ENCODE measurements around a stretch of chr5.

GRCh38 chr5:163502943-163503736 is 2.3 kb upstream of the MAT2B start:
- PRO-cap = bidirectional peak, plus-strand start at chr5:163503314, minus-strand start at chr5:163503323
CAGE:
- cytosol, long polyA minus RNA = start-site peak on the plus strand at chr5:163503270-163503332, 2,215 reads
- cytosol, long polyA plus RNA = start-site peak on the plus strand at chr5:163503130-163503352, 1,840 and 1,790 reads in 2 replicates
- long polyA plus RNA = start-site peak on the plus strand at chr5:163503232-163503345, 1,191 and 1,823 reads in 2 replicates
- nucleus, long polyA minus RNA = start-site peak on the plus strand at chr5:163503206-163503332, 338 reads
- nucleus, long polyA plus RNA = start-site peak on the plus strand at chr5:163503253-163503352, 511 and 656 reads in 2 replicates

- PRO-cap = no peak
CAGE:
- cytosol, long polyA minus RNA = no peak
- cytosol, long polyA plus RNA = no peak
- long polyA plus RNA = no peak
- nucleus, long polyA minus RNA = no peak
- nucleus, long polyA plus RNA = no peak
Measured at GRCh38 chr5:168277478-168277959, 13.9 kb upstream of the WWC1 start.

DNA sequence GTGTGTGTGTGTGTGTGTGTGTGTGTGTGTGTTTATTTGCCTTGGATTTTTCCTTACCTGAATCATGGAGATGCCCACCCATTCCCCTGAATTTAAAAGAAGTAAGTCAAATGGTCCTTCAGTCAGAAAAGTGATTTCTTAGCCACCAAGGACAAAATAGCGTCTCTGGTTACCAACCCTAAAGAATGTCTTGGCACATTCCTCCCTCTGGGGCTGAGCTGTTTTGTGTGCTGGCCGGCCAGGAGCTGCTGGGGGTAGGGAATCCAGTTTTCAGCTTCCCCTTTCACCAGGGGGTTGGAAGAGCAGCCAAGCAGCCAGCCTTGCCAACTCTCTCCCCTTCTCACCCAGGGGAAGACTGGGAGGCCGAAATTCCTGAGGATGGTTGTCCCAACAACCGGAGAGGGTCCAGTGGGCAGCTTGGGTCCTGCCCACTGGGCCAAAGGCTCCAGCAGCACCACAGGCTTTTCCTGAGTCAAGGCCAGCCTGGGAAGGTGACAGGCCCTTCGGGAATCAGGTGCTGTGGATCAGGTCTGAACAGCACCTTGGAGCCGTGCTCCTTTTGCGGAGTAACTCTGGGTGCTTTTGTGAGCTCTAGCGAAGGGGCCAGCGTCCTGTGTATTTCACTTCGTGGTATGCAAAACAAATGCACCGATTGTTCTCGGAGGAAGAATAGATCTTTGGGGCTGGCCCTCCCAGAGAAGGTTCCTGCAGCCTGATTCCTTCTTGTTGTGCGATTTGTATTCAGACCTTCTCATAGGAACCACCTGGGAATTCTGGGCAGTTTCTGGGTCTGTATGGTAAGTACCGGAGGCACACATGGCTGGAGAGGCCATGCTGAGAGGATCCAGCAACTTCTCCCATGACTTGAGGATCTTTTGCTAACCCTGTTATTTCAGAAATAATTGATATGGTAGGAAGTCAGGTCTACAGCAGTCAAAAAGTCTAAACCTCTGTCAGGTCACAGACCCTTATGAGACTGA is 4.3 kb downstream of the WWC1 start:
- PRO-cap = no peak
CAGE:
- cytosol, long polyA minus RNA = no peak
- cytosol, long polyA plus RNA = no peak
- long polyA plus RNA = no peak
- nucleus, long polyA minus RNA = no peak
- nucleus, long polyA plus RNA = no peak

DNA sequence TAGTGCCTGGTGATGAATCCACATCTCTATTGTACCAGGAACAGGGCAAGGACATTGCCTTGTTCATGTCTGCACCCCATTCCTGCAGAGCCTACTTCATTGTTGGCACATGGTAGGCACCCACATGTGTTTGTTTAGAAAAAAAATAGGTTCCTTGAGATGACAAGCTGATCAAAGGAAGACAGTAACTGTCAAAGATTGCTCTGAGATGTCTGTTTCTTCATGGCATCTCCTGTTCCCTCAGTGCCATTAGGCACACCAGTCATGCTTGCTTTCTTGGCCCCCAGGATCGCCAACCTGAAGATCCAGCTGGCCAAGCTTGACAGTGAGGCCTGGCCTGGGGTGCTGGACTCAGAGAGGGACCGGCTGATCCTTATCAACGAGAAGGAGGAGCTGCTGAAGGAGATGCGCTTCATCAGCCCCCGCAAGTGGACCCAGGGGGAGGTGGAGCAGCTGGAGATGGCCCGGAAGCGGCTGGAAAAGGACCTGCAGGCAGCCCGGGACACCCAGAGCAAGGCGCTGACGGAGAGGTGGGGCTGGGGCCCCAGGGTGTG is 72.1 kb upstream of the RARS1 start:
- PRO-cap = no peak
CAGE:
- cytosol, long polyA minus RNA = no peak
- cytosol, long polyA plus RNA = no peak
- long polyA plus RNA = no peak
- nucleus, long polyA minus RNA = no peak
- nucleus, long polyA plus RNA = no peak

DNA sequence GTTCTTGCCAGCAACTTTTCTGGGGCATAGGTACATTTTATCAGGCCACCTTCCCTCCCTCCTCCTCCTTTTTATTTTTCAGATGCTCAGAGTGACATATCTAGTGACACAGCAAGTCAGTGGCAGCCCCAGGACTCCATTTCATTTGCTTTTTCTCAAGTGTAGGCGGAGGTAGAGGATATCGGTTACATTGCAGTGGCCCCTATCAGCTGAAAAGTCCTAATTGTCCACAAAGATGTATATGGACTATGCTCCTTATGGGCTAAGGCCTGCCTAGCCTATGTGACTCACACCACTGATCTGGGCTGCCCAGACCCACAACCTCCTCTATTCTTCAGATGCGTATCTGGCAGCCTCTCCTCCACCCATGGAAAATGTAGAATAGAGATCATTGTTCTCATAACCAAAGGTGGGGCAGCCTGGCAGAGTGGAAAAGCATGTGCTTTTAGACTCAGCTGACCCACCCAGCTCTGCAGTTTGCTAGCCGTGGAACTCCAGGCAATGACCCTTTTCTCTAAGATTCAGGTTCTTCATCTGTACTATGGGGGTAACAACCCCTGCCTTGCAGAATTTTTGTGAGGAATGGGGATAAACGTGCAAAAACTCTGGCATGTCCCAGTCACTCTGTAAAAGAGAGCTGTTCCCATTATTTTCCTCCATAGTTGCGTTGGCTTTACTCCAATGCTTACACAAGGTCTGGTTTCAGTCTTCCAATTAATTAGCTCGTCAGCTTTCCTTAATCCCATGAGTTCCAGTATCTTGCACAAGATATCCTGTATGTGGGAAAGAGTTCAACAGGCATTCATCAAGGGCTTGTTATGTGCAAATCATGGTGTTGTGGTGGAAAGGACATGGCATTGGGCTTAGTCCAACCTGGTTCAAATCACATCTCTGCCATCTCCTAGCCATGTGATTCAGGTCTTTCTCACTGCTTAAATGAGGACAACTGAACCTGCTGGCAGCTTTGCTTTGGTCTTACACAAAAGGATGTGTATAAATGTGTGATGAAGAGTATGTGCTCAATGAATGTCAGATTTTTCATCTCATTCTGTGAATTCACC is 77.2 kb upstream of the PANK3 start:
- PRO-cap = no peak
CAGE:
- cytosol, long polyA minus RNA = no peak
- cytosol, long polyA plus RNA = no peak
- long polyA plus RNA = no peak
- nucleus, long polyA minus RNA = no peak
- nucleus, long polyA plus RNA = no peak

- PRO-cap = no peak
CAGE:
- cytosol, long polyA minus RNA = no peak
- cytosol, long polyA plus RNA = no peak
- long polyA plus RNA = no peak
- nucleus, long polyA minus RNA = no peak
- nucleus, long polyA plus RNA = no peak
Measured at GRCh38 chr5:168734663-168735040, 155.5 kb upstream of the PANK3 start.

DNA sequence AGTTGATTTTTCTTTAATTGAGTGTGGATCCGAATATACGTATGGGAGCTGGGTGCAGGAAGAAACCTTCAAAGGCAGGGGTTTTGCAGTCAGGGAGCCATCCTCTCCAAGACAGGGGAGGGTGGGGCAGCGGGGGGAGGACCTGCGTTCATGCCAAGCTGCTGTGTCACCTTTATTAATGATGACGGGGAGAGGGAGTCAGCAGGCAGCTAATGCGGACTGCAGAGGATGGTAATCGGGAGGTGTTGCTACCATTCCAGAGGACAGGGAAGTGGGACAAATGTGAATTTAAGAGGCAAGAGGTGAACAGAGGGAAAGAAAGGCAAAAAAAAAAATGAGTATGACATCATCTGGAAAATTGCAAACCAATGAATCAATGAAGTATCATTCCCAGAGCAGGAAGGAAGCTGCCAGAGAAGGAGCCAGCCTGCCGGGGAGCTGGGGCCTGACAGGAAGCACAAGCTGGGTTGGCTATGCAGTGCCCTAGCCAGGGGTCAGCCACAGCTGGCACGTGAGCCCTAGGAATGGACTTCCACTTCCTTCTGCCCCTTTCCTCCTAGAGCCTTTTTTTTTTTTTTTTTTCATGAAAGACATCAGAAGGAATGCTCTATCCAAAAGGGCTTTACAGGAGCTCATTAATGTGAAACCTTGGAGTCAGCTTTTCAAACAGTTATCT is 9.3 kb downstream of the INSYN2B start:
- PRO-cap = bidirectional peak, plus-strand start at position 178 of the sequence, minus-strand start at position 70 of the sequence; bidirectional peak, plus-strand start at position 425 of the sequence, minus-strand start at position 278 of the sequence
CAGE:
- cytosol, long polyA minus RNA = no peak
- cytosol, long polyA plus RNA = no peak
- long polyA plus RNA = no peak
- nucleus, long polyA minus RNA = no peak
- nucleus, long polyA plus RNA = no peak

DNA sequence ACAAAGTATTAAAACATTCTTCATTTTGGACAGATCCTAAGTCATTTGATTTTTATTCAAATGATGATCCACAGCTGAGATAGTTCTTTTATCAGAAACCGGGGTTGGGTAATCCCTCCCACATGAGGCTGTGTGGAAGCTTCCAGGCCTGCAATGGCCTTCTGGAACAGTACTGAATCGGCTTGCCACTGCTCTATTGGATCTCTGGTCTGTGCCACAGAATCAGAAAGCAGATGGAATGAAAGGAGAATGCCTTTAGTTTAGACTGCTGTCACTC is 6.1 kb upstream of the C5orf58 start:
- PRO-cap = no peak
CAGE:
- cytosol, long polyA minus RNA = no peak
- cytosol, long polyA plus RNA = no peak
- long polyA plus RNA = no peak
- nucleus, long polyA minus RNA = no peak
- nucleus, long polyA plus RNA = no peak

DNA sequence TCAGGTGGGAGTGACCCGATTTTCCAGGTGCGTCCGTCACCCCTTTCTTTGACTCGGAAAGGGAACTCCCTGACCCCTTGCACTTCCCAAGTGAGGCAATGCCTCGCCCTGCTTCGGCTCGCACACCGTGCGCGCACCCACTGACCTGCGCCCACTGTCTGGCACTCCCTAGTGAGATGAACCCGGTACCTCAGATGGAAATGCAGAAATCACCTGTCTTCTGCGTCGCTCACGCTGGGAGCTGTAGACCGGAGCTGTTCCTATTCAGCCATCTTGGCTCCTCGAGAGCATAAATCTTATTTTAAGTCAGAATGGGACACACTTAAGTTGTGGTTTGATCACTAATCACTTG is 12.7 kb downstream of the C5orf58 start:
- PRO-cap = no peak
CAGE:
- cytosol, long polyA minus RNA = no peak
- cytosol, long polyA plus RNA = no peak
- long polyA plus RNA = no peak
- nucleus, long polyA minus RNA = no peak
- nucleus, long polyA plus RNA = no peak

- PRO-cap = no peak
CAGE:
- cytosol, long polyA minus RNA = no peak
- cytosol, long polyA plus RNA = no peak
- long polyA plus RNA = no peak
- nucleus, long polyA minus RNA = no peak
- nucleus, long polyA plus RNA = no peak
Measured at GRCh38 chr5:170287561-170288269, 9.9 kb downstream of the LCP2 start.

DNA sequence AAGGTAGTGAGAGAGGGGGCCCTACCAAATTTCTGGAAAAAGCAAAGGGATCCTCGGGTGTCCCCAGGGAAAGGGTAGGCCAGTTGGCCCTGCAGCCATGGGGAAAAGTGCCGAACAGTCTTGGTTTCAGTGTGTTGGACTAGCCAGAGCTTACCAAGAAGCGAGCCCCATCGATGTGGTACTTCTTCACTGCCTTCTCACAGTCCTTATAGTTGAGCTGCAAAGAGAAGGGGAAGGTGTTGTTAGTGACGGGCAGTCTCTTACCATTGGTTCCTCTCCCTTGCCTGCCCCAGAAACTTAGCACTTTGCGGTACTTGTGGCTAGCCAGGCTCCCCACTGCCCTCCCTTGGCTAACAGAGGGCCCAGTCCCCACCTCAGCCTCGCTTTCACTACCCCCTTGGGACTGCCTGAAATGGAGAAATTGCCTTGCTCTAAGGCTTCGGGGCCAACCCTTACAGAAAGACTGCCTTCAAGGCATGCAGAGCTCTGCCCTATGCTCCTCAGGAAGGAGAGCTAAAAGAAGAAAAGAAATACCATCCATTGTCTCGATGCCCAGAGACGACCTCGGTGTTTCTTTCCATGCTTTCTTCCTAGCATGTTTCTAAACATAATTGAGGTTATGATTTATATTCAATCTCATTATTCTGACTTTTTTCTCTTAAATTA is 4.3 kb downstream of the LCP2 start:
- PRO-cap = no peak
CAGE:
- cytosol, long polyA minus RNA = no peak
- cytosol, long polyA plus RNA = no peak
- long polyA plus RNA = no peak
- nucleus, long polyA minus RNA = no peak
- nucleus, long polyA plus RNA = no peak

- PRO-cap = no peak
CAGE:
- cytosol, long polyA minus RNA = no peak
- cytosol, long polyA plus RNA = no peak
- long polyA plus RNA = no peak
- nucleus, long polyA minus RNA = no peak
- nucleus, long polyA plus RNA = no peak
Measured at GRCh38 chr5:170387778-170388407, 1.3 kb downstream of the KCNMB1 start.

DNA sequence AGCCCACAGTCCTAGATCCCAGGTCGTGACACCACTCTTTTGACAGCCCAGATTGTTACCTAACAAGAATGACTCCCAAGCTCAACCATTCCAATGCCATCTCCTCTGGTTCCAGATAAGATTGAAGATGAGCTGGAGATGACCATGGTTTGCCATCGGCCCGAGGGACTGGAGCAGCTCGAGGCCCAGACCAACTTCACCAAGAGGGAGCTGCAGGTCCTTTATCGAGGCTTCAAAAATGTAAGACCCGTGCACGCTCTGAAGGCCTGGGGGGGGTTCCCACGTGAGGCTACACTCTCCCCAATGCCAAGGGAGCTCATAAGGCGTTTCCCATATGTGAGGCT is 64.9 kb upstream of the GABRP start:
- PRO-cap = no peak
CAGE:
- cytosol, long polyA minus RNA = no peak
- cytosol, long polyA plus RNA = no peak
- long polyA plus RNA = no peak
- nucleus, long polyA minus RNA = no peak
- nucleus, long polyA plus RNA = no peak

DNA sequence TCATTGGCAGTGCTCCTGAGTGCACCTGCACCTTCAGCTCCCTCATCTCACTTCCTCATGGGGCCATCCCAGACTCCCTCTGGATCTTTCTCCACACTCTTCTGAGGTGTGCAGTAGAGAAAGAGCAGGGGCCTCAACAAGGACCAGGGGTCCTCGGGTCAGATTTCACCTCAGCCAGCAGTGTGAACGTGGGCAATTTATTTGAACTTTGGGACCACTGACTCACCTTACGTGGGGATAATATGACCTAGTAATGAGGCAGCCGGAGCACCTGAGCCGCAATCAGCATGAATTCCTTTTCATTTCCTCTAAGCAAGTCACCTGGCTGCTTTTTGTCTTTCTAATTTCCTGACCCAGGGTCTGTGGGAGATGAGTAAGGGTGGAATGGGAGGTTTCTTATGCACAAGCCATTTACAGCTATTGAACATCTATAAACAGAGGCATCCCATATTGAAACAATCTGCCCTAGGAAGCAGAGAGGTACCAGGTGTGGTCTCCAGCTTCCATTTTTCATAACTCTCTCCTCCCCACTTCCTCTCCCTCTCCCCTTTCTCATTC is 22.3 kb upstream of the GABRP start:
- PRO-cap = no peak
CAGE:
- cytosol, long polyA minus RNA = no peak
- cytosol, long polyA plus RNA = no peak
- long polyA plus RNA = no peak
- nucleus, long polyA minus RNA = no peak
- nucleus, long polyA plus RNA = no peak

GRCh38 chr5:170763931-170764429 is 19.5 kb upstream of the GABRP start:
- PRO-cap = no peak
CAGE:
- cytosol, long polyA minus RNA = no peak
- cytosol, long polyA plus RNA = no peak
- long polyA plus RNA = no peak
- nucleus, long polyA minus RNA = no peak
- nucleus, long polyA plus RNA = no peak

DNA sequence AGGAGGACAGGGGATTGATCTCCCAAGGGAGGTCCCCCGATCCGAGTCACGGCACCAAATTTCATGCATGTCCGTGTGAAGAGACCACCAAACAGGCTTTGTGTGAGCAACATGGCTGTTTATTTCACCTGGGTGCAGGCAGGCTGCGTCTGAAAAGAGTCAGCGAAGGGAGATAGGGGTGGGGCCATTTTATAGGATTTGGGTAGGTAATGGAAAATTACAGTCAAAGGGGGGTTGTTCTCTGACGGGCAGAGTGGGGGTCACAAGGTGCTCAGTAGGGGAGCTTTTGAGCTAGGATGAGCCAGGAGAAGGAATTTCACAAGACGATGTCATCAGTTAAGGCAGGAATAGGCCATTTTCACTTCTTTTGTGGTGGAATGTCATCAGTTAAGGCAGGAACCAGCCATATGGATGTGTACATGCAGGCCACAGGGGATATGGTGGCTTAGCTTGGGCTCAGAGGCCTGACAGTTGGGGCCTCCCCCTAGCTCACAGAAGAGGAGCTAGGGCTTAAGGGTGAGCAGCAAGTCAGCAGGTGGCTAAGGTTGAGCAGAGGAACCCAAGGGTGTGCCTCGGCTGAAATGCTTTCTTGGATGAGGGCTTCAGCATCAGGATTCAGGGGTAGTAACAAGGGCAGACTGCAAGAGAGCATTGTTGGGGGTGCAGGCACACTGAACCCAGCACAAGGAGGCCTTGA is 16.0 kb upstream of the GABRP start:
- PRO-cap = no peak
CAGE:
- cytosol, long polyA minus RNA = no peak
- cytosol, long polyA plus RNA = no peak
- long polyA plus RNA = no peak
- nucleus, long polyA minus RNA = no peak
- nucleus, long polyA plus RNA = no peak

DNA sequence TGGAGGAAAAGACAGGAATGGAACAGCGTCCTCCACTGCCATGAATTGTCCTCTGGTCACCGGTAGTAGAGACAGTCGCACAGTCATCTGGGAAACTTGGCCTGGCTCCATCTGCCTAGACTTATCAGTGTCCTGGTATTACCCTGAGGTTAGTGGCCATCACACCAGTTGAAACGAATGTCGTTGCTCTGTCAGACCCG is 8.2 kb downstream of the TLX3 start:
- PRO-cap = no peak
CAGE:
- cytosol, long polyA minus RNA = no peak
- cytosol, long polyA plus RNA = no peak
- long polyA plus RNA = no peak
- nucleus, long polyA minus RNA = no peak
- nucleus, long polyA plus RNA = no peak

DNA sequence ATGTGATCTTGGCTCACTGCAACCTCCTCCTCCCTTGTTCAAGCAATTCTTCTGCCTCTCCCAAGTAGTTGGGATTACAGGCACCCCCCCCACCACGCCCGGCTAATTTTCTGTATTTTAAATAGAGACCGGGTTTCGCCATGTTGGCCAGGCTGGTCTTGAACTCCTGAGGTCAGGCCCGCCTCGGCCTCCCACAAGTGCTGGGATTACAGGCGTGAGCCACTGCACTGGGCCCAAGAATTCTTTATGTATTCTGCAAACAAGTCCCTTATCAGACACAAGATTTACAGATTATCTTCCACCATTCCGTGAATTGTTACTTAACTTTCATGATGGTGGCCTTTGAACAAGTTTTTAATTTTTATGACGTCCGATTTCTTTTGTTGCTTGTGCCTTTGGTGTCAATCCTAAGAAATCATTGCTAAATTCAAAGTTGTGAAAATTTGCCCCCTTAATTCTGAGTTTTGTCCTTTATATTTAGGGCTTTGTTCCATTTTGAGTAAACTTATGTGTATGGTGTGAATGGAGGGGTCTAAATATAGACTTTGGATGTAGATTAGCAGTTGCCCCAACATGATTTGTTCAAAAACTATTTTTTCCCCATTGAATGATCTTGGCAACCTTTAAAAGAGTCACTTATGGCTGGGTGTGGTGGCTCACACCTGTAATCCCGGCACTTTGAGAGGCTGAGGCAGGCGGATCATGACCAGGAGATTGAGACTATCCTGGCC is 10.4 kb downstream of the NPM1 start:
- PRO-cap = no peak
CAGE:
- cytosol, long polyA minus RNA = no peak
- cytosol, long polyA plus RNA = no peak
- long polyA plus RNA = no peak
- nucleus, long polyA minus RNA = no peak
- nucleus, long polyA plus RNA = no peak

DNA sequence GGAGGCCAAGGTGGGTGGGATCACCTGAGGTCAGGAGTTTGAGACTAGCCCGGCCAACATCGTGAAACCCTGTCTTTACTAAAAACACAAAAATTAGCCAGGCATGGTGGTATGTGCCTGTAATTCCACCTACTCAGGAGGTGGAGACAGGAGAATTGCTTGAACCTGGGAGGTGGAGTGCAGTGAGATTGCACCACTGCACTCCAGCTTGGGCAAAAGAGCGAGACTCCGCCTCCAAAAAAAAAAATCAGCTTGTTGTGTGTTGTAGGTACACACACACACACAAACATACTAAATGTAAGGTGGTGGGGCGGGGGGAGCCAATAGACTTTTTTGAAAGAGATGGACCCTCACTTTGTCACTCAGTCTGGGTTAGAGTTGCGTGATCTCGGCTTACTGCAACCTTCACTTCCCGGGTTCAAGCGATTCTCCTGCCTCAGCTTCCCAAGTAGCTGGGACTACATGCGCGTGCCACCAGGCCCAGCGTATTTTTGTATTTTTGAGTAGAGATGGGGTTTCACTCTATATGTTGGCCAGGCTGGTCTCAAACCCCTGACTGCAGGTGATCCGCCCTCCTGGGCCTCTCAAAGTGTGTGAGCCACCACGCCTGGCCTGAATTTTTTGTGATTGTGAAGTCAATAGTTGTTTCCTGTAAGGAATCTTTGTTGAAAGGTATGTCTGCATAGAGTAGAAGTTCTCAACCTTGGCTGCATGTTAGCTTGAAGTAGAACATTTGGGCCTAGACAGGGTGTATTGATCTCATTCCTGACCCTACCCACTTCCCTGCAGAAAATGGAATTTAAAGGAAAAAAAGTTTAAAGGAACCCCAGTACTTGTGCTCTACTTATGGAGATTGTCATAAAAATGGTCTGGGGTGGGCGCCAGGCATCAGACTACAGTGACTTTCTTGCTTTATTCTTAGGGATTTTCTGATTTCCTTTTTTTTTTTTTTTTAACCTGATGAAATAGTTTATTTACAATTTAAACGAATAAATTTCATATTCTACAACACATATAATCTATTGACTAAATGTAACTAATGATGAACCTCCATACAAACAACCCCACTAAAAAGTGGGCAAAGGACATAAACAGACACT is 13.8 kb downstream of the NPM1 start:
- PRO-cap = no peak
CAGE:
- cytosol, long polyA minus RNA = start-site peak on the plus strand centred at position 902 of the sequence, 49 bp wide, 54 reads
- cytosol, long polyA plus RNA = no peak
- long polyA plus RNA = no peak
- nucleus, long polyA minus RNA = no peak
- nucleus, long polyA plus RNA = no peak

DNA sequence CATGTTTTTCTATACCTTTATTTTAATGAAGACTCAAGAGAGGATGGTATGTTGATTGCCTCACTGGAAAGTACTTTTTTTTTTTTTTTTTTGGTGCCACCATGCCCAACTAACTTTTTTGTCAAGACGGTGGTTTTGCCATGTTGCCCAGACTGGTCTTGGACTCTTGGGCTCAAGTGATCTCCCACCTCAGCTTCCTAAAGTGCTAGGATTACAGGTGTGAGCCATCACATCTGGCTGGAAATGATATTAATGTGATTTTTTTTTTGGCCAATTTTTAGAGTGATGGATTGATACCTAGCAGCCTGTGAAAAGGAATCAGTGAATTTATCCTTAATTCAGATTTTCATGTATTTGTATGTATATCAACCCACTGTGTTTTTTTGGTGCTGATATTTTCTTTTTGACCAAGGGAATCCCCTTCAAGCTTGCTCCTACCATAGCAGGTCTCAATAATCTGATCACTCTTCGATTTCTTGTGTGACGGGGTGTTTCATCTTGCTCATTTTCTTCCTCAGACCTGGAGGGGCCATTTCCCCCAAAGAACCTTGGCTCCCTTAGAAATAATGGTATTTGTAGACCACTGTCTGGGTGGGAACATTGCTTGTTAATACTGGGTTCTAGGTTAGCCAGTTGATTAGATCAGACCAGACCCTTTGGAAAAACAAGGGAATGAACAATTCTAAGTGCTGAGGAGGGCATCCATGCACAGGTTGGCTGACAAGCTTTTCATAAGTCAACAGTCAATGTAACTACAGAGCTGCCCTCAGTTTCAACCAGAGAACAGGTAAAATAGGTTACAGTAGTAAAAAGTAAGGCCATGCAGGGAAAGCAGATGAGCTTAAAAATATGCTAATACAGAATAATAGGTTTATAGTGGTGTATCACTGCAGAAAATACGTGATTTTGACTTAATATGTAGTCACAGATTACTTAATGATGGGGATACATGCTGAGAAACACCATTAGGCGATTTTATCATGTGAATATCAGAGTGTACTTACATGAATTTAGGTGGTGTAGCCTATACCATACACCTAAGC is 6.5 kb upstream of the FGF18 start:
- PRO-cap = no peak
CAGE:
- cytosol, long polyA minus RNA = no peak
- cytosol, long polyA plus RNA = no peak
- long polyA plus RNA = no peak
- nucleus, long polyA minus RNA = no peak
- nucleus, long polyA plus RNA = no peak